Bronchial lymph node (tissue), 1 donor: Measurements from ENCODE around the gene MKI67.

- PRO-cap, result no peak
These were observed 27.2 kb downstream of the DHX32 start for GRCh38 chr10:125853779-125854366.

- PRO-cap, result no peak
These were observed 14.2 kb downstream of the DHX32 start for GRCh38 chr10:125866815-125867302.

DNA sequence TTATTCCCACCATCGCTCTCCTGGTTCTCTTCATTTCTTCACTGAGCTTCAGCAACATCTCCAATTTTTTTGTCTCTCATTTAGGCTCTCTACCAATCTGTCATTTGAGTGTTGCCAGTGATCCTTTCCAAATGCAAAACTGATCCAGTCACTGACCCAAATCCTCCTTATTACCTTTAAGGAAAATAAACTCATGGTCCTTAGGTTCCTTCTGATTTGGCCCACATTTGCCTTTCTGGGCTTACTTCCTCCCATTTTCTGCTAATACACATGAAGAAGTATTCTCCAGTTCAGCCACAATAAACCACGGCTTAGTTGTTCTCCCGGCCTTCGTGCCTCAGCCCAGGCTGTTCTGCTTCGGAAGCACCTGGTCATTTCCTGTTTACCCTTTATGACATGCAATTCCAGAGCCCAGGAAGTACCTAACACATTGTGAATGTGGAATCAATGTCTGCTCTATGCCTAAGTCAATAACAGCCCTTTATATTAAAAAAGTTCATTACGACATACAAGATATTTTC, 4.1 kb upstream of the FANK1 start:
- PRO-cap, result no peak

- PRO-cap, result no peak
These were observed 128.3 kb downstream of the FANK1 start for GRCh38 chr10:126024516-126025114.

DNA sequence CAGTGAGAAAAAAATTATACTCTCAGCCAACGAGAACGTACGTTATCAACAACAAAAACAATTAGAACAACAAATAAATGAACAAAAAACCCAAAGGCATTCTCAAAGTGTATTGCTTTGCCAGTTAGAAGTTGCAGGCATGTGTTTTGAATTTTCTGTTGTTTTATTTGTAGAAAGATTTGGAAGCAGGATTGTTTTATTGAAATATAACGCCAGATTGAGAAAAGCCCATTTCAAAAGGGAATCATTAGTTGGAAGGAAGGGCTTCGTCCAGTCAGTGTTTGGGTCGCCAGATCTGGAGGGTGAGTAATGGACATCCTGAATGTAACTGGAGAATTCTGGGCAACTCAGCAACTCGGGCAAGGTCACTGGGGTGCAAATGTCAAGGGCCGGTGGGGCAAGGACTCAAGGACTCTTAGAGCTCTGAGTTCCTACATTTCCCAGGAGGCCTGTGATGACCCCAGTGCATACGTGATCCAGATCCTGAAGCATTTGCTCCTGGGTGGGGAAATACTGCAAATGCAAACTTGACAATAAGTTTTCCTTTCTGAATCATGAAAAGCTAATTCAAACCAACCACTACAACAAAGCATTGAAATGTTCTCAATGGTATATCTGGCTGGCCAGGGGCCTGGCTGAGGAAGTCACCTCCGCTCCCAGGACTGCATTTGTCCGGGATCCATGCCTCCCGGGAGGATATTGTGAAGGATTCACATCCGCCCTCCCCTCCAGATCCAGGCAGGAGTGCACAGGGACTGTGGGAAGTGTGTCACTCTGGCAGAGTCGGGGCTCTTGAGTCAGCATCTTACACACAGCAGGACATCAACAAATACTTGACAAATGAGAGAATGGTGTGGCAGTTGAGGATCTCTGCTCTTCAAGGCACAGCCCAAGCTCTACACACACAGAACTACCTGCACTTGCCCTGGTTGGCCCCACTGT, 164.0 kb downstream of the FANK1 start:
- PRO-cap, result unidirectional peak, plus-strand start at position 854 of the sequence

GRCh38 chr10:126080855-126081321, 184.5 kb downstream of the FANK1 start:
- PRO-cap, result no peak

- PRO-cap, result no peak
These were observed 14.4 kb downstream of the ADAM12 start for GRCh38 chr10:126373937-126374188.

DNA sequence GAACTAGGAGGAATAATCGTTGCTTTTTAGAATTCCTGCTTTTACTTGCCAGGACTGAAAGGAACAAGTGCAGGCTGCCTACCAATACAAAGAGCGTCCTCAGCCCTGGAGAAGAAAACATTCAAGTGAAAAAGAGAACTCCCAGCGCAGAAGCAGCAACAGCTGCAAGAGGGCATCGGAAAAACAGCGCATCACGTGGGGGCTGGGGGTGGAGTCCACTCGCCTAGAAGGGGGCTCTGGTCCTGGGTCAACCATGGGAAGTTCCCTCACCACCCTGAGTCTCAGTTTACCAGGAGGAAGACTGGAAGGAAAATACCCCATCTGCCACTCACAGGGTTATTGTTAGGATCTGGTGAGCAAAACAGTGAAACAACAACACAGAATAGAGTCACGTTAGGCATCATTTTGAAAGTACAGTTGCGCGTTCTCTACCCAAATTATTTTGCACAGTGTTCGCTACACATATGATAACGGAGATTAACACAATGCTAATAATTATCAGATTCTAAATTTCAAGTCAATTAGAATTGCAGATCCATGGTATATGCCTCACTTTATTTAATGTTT, 512 bp upstream of the C10orf90 start:
- PRO-cap, result no peak

DNA sequence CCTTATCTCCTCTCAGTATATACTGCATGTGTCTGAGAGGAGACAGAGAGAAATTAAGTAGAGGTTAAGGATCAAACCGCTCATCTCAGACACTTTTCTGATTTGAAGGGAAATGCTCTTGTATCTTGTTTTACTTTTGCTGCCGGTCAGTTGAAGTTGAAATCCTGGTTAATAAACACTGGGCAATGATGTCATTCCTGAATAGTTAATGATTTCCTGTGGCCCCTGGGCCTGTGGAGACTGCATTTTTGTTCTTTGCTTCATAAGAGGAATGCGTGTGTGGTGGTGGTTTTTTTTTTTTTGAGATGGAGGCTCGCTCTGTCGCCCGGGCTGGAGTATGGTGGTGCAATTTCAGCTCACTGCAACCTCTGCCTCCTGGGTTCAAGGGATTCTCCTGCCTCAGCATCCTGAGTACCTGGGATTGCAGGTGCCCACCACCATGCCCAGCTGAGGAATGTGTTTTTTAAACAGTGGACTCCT, 67.8 kb downstream of the DOCK1 start:
- PRO-cap, result no peak

GRCh38 chr10:127734562-127735264, 2.3 kb upstream of the FOXI2 start:
- PRO-cap, result no peak

DNA sequence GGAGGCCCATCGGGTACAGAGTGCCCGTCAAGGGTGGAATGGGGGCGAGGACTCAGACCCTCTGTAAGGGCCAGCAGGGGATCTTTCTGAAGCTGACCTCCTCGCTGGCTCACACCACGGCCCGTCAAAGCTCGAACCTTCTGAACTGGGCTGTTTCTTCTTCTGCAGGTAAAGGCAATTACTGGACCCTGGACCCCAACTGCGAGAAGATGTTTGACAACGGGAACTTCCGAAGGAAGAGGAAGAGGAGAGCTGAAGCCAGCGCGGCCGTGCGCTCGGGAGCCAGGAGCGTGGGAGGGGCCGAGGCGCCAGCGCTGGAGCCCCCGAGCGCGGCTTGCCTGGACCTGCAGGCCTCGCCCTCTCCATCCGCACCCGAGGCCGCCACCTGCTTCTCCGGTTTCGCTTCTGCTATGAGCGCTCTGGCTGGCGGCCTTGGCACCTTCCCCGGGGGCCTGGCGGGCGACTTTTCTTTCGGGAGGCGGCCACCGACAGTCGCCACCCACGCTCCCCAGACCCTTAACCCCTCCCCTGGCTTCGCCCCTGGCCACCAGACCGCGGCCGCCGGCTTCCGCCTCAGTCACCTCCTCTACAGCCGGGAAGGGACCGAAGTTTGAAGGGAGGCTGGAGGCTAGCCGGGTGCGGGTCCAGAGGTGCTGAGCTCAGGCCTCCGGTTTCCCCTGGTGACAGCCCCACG, 1.5 kb downstream of the FOXI2 start:
- PRO-cap, result no peak

- PRO-cap, result no peak
These were observed 27.4 kb downstream of the PTPRE start for GRCh38 chr10:127934277-127934743.

DNA sequence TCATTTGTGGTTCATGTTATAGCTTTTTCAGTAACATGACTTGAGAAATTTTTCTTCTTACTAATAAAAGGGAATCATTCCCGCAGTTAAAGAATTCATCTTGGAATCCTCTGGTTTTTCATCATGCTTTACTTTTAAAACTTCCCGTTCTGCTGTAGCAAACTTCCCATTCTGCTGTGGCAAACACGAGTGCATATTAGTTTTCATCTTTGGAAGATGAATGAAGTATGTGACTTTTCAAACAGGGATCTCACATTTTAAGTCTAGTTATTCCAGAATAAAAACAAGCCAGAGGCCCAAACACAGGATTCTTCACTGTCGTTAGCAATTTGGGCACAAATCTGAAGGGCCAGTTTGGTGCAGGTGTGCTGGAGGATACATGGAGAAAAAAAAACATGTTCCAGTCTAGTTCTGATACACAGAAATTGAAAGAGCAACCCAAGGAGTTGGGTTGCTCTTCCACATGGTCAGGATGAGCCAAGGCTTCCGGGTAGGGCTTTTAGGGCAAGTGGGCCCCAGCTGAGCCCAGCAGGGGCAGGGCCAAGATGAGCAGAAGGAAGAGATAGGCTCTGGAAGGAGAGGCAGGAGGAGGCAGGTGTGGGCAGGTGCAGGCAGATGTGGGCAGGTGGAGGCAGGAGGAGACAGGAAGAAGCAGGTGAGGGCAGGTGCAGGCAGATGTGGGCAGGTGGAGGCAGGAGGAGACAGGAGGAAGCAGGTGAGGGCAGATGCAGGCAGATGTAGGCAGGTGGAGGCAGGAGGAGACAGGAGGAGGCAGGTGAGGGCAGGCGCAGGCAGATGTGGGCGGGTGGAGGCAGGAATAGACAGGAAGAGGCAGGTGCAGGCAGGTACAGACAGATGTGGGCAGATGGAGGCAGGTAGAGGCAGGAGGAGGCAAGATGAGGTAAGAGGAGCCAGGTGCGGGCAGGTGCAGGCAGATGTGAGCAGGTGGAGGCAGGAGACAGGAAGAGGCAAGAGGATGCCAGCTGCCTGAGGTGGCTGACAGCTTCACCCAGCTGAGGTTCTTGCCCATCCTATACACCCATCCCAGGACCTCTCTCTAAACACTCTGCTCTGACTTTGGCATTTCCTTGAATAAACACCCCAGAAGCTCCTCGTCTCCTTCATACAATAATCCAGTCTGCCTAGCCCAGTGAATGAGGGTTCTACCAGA, 32.7 kb downstream of the PTPRE start:
- PRO-cap, result no peak

- PRO-cap, result no peak
These were observed 60.4 kb downstream of the MKI67 start for GRCh38 chr10:128065483-128066580.

DNA sequence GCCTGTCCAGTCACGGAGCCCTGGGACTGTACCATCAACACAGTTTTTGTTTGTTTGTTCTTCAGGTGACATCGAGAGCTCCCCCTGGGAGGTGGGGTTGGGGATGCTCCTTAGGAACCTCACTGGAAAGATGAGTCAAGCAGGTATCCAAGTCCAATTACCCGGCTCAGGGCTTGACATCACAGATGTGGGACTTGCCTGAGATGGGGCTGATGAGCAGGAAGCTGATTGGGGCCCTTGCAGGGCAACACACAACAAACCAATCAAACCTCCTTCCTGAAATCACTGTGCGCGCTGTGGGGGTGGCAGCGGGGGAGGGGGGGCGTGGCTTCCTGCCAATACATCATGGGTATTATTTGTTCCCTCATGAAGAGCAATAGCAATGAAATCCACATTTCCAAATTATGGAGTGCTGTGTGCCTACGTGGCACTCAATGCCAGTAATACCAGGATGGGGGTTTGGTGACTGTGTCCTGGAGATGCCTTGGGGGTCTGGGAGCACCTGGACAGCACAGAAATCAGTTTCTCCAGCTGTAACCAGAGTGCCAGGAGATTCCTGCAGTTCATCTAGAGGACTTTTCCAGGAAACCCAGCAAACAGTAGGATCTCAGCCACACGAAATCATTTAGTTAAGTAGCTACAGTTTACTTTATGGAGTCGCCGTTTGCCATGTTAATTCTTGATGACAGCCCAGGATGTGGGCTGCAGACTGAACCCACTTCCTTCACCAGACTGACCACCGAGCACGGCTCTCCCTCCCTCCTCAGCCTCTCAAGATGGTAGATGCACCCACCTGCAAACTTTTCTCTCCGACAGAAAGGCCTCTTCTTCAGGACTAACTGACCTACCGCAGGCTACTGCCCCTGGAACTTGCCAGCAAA, 30.6 kb downstream of the MKI67 start:
- PRO-cap, result no peak

DNA sequence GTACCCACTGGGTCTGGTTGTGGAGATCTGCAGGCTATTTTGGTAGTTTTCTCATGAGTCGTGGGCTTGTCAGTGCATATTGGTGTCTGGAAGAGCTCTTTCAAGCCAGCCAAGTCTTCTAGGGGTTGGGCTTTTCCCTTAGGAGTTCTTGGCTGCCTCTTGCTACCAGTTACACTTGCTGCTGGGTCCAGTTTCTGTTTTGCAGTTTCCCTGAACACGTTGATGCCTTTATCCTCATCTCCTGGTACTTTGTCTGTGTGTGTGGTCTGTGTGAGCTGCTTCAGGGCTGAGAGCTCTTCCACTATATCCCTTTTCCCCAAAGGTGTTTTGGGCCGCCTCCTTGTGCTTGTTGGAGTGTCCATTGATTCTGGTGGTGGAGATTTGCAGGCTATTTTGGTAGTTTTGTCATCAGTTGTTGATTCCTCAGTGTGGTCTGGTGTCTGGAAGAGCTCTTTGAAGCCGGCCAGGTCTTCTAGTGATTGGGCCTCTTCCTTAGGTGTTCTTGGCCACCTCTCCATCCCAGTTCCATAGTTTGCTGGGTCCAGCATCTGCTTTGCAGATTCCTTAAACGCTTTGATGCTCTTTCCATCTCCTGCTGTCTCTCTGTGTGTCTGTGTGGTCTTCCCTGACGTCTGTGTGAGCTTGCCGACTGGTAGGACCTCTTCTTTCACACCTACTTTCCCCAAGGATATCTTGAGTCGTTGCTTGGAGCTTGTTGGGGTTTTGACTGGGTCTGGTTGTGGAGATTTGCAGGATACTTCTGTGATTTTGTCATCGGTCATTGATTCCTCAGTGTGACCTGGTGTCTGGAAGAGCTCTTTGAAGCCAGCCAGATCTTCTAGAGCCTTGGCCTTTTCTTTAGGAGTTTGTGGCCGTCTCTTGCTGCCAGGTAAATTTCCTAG, 20.8 kb downstream of the MKI67 start:
- PRO-cap, result no peak

- PRO-cap, result no peak
These were observed 19.4 kb downstream of the MKI67 start for GRCh38 chr10:128106812-128107212.

DNA sequence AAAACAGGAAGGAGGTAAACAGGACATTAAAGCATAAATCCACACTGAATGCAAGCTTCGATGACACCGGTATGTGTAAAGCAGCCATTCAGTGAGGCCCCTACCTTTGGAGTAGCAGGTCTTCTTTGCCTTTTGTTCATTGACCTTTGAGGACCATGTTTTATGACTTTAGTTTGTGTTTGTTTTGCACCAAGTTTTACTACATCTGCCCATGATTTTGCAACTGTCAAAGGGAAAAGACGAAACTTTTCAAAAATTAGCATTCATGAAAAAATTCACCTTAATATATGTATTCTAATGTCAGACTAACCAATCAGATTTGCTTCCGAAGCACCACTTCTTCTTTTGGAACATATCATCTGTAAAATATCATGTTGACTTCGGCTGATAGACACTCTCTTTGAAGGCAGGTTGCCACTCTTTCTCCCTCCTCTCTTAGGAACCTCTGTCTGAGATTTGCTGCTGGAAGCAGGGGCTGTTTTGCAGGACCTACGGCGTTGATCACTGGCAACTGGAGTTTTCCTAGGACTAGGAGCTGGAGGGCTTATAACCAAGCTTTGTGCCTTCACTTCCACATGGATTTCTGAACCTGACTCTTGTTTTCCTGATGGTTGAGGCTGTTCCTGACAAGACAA, 14.3 kb downstream of the MKI67 start:
- PRO-cap, result no peak

DNA sequence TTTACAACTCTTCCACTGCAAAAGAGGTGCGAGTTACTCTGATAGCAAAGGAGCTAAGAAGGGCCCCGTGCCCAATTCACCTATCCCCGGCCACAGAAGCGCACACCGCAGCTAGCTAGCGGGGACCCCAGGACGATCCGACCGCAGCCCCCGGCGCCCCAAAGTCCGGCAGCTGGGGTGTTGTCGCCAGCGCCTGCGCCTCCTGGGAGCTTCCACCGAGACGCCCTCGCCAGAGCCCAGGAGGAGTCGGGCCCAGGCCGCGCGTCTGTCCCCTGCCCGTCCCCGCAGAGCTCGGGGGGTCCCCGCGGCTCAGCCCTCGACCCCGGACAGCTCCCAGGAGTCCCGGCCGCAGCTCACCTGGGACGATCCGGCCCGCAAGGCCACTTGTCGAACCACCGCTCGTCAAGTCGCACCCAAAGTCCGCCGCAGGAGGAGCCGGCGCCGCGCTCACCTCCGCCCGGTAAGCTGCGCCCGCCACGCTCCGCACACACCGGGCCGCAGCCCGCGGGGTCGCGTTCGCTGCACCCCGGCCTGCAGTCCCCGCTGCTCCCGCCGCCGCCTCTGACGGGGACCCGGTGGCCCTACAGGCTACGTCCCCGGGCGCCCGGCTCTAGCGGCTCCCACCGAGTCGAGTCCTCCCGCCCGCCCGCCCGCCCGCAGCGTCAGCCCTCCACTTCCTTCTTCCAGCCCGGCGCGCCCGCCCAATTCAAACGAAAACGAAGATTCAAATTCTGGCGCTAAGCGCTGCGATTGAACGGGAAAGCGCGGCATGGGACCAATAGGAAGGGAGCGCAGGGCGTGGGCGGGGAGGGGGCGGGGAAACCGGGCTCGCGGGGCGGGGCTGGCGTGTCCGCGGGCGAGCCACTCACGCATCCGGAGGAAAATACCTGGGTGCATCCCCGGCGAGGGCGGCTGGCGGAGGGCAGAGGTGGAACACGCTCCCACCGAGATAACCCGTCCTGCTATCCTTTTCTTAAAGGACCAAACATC, at the start of gene MKI67:
Gene MKI67 (minus strand): TSS at position 682 of the 990 bp plus-strand sequence.
- PRO-cap, result unidirectional peak, minus-strand start at position 563 of the sequence; bidirectional peak, plus-strand start at position 911 of the sequence, minus-strand start at position 648 of the sequence

- PRO-cap, result unidirectional peak, plus-strand start at chr10:128765936
These were observed 639.4 kb upstream of the MKI67 start for GRCh38 chr10:128765643-128766051.